ENCODE measurements around a stretch of chr6.

DNA sequence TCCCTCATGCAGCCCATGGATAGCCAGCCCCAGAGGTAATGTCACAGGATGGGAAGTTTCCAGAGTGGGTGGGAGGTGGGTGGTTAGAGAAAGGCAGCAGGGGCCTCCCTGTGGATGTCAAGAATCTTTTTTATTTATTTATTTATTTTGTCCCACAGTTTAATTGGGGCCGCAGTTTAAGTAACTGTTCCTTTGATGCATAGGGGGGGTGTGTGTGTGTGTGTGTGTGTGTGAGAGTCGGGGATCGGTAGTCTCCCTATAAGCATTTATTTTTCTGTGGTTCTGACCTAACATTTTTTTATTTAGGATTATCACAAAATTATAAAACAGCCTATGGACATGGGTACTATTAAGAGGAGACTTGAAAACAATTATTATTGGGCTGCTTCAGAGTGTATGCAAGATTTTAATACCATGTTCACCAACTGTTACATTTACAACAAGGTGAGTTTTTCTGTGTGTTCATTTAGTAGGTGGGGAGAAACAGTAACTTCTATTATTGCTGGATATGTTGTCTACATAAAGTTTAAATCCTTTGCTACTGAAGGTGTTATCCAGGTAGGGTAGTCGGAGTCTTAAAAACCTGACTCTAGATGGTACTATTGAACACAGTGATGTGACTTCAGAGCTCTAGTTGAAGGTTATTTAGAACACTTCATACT lies 6.8 kb downstream of the BRD2 start:
- PRO-cap, 8 experiments = no peak in any of the 8 experiments

DNA sequence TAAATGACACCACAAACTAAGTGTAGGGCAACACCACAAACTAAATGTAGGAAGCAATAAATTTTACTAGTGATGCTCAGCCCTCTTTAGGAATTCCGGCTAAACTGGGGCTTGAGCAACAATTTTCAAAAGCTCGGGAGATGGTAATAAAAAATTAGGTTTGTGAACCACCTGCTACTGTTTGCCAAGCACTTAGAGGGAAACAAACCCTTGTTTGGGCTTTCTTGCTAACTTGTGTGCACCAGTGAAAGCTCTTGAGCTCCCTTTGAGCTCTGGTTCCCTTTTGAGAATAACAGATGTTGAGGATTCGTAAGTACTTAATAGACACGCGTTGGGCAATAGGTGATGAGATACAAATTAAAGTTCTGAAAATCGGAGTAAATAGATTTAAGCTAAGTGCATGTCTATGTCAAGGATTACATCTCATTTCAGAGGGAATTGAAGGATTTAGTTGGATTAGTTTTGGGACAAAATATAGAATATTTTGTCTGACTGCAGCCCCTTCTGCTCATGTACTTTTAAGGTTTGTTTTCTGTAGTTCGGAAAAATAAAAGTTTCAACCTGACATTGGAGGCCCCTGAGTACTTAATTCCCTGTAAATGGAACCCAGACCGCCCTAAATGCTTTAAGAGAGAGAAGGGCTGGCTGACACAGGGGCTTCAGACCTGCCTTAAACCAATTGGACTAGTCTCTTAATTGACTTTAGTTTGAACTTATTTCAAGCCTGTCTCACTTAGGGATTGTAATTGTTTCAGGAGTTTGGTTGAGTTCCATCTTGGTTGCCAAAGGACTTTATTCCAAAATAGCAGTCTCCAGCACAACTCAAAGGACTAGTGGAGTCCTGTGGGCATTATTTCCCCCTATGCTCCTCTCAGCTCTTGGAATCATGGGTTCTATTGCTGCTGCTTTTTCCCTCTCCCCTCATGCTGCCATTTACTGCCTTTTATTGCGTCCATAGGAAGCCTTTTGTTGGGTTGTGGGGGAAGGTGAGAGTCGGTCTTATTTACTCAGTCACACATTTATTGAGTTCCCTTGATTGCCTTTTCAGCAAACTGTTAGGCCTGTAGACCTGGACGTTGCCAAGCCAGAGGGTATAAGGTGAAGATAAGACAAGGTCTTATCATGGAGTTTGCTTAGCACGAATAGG lies 14.3 kb downstream of the BRD2 start:
- PRO-cap, 8 experiments = peak in 5 of 8 experiments; most common plus-strand start position 634 of the sequence (in 4)

DNA sequence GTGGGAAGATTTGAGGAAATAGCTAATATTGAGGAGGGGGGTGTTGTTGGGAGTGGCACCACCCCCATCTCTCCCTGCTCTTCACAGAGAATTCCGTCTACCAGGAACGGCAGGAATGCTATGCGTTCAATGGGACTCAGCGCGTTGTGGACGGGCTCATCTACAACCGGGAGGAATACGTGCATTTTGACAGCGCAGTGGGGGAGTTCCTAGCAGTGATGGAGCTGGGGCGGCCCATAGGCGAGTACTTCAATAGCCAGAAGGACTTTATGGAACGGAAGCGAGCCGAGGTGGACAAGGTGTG lies 41.0 kb downstream of the HLA-DPB1 start:
- PRO-cap, 8 experiments = no peak in any of the 8 experiments

DNA sequence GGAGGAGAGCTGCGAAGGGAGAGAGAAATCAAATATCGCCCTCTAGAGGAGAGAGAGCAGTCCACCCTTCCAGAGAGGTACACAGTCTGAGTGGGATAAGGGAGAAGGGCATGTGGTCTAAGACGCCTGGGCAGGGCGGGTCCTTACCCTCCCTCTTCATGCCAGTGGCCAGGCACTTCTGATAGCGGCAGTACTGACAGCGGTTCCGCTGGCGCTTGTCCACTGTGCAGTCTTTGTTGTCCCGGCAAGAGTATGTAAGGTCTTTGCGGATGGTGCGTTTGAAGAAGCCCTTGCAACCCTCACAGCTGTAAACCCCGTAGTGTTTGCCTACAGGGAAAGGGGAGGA lies 2.9 kb downstream of the RXRB start:
- PRO-cap, 8 experiments = no peak in any of the 8 experiments

GRCh38 chr6:33212173-33212770 lies 4.0 kb downstream of the RING1 start:
- PRO-cap, 8 experiments = peak in 1 of 8 experiments; most common plus-strand start chr6:33212300 (in 1)

DNA sequence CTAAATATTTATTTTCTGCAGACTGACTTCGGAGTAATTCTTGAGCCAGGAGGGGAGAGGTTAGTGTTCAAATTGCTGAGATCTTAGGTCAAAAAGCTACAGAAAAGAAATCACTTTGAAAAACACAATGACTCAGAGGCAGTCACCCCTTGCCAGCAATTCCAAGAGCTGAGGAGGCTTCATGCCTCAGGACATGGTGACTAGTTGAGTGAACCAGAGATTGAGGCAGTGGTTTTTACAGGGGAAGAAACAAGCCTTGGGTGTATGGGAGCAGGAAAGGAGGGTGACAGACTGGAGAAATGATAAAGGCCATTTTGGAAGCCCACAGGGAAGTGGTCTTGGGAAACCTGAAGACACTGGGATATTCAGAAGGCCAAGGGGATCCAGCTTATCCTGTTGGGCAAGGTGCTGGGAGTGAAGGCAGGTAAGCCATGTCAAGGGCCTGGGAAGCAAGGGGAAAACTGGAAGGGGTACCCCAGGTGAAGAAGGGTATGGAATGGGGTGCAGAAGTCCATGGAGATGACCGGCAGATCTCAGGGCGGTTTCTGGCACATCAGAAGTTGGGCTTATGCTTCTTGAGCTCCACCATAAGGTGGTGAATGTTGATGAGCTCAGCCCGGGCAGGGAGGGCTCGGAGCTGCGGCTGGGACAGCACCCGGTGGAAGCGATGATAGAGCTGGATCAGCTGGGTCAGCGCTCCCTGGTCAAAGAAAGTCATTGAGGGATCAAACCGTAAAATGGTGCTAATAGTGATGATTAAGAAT lies 21.2 kb downstream of the VPS52 start:
- PRO-cap, 8 experiments = no peak in any of the 8 experiments

GRCh38 chr6:33298041-33298549 lies 647 bp downstream of the RGL2 start:
- PRO-cap, 8 experiments = peak in 7 of 8 experiments; most common plus-strand start chr6:33298169 (in 5); most common minus-strand start chr6:33298280 (in 2)

DNA sequence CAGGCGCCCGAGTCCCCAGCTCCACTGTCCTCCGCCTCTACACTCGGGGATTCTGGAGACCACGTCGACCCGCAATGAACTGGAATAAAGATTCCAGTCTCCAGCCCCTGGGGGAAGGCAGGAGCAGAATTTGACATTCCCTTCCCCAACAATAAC lies 258 bp upstream of the RGL2 start:
- PRO-cap, 8 experiments = peak in 2 of 8 experiments; most common minus-strand start position 33 of the sequence (in 2)

DNA sequence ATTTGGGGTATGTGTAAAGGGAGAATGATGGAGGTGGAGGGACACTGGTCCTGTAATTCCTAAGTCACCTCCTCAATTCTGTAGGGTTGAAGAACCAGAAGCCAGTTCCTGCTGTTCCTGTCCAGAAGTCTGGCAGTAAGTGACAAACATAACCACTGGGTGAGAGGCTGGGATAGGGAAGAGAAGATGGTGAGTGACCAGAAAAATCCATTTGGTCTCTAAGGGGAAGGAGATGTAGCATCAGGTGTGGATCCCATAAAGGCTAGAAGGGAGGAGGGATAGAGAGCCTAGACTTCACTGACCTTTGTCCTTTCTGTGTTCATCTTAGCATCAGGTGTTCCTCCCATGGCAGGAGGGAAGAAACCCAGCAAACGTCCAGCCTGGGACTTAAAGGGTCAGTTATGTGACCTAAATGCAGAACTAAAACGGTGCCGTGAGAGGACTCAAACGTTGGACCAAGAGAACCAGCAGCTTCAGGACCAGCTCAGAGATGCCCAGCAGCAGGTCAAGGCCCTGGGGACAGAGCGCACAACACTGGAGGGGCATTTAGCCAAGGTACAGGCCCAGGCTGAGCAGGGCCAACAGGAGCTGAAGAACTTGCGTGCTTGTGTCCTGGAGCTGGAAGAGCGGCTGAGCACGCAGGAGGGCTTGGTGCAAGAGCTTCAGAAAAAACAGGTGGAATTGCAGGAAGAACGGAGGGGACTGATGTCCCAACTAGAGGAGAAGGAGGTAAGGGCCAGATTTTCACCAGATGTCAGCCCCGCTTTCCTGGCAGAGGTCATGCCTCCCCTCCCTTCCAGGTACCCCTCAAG lies 7.2 kb upstream of the PHF1 start:
- PRO-cap, 8 experiments = no peak in any of the 8 experiments

GRCh38 chr6:33411413-33411557 lies 471 bp downstream of the PHF1 start:
- PRO-cap, 8 experiments = peak in 8 of 8 experiments; most common plus-strand start chr6:33411484 (in 5); most common minus-strand start chr6:33411470 (in 6)

- PRO-cap, 8 experiments = peak in 6 of 8 experiments; most common plus-strand start chr6:33533300 (in 2); most common minus-strand start chr6:33533130 (in 4)
Measured at GRCh38 chr6:33533046-33533391, 47.1 kb downstream of the BAK1 start.

DNA sequence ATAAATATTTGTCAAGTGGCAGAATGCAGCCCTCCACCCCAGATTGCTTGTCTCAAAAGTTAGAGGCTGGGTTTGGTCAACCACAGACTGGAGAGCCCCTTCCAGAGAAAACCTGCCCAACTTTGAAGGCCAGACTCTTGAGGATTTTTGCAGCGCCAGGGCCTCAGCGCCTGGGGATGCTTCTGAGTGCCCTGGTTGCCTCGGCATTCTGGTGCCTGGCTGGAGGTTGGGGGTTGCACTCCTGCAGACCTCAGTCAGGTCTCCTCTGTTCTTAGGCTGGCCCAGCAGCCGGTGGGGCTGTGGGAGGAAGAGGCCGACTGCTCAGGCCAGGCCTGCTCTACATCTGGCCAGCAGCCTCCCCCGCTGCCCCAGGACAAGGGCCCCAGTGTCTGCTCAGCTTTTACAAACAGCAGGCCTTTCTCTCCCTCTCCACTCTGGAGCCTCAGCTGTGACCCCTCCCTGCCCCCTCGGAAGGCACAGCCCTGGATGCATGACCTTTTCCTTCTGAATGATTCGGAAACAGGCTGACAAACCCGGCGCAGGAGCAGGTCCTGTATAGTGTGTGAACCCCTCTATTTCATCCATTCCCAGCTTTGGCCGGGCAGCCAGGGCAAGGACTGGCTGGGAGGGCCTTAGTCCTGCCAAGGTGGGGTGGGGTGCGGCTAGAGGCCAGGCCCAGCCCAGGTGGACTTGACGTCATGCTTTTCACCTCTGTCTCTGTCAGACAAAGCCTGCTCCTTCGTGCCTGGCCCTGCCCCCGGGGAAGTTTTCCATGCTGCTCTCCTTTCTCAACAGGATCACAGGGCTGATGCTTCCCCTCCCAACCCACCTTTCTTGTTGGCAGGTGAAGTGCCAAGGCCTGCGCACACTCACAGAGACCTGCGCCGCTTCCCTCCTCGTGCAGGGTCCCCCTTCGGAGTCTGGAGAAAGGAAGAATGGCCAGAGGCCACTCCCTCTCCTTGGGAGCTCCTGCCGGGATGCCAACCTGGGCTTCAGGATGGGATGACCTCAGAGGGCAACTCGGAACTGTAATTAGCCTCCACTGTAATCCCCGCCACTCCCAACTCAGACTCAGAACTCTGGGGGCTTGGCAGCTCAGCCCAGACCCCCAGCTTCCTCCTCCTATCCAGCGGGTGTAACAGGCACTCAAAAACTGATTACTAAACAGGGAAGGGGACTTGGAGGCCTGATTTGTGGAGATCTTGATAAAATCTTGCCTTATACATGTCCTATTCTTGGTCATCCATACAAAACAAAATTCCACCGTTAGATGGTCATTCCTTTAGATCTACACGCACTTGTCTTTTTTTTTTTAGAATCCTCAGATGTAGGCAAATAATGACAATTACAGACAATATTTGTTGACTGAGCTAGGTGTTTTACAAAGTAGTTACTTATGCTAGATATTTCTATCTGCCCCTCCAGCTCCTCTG lies 10.0 kb upstream of the ITPR3 start:
- PRO-cap, 8 experiments = no peak in any of the 8 experiments

DNA sequence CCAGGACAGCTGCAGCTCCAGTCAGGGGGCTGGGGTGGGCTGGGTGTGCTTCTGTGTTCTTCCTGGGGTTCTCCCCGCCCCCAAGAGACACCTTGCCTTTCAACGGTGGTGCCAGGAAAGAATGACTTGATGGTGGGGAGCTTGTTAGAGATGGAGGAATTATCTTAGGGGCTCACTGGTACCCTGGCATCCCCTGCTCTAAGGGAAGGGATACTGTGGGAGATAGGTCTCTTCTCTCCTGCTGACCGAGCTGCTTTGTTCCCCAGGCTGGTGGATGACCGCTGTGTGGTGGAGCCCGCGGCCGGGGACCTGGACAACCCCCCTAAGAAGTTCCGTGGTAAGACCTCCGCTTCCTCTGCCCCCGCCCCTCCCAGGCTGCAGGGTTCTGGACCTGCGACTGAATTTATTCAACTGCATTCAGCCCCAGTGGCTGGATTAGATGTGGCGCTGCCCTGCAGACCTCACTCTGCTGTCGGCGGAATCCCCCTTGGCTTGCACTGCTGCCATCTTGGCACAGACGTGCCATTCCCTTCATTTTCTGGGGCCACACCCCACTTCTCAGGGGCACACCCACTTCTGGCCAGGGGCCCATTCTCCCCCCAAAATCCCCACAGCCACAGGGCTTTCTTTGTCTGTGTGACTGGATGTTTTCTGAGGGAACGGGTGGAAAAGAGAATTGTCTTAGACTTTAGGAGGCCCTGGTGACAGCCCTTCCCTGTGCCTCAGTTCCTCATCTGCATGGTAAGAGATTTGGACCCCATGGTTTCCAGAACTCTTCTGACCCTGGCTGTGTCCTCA lies 19.3 kb downstream of the ITPR3 start:
- PRO-cap, 8 experiments = no peak in any of the 8 experiments

- PRO-cap, 8 experiments = no peak in any of the 8 experiments
Measured at GRCh38 chr6:33691799-33692530, 19.5 kb downstream of the UQCC2 start.

- PRO-cap, 8 experiments = no peak in any of the 8 experiments
Measured at GRCh38 chr6:33718113-33718722, 6.7 kb upstream of the UQCC2 start.

DNA sequence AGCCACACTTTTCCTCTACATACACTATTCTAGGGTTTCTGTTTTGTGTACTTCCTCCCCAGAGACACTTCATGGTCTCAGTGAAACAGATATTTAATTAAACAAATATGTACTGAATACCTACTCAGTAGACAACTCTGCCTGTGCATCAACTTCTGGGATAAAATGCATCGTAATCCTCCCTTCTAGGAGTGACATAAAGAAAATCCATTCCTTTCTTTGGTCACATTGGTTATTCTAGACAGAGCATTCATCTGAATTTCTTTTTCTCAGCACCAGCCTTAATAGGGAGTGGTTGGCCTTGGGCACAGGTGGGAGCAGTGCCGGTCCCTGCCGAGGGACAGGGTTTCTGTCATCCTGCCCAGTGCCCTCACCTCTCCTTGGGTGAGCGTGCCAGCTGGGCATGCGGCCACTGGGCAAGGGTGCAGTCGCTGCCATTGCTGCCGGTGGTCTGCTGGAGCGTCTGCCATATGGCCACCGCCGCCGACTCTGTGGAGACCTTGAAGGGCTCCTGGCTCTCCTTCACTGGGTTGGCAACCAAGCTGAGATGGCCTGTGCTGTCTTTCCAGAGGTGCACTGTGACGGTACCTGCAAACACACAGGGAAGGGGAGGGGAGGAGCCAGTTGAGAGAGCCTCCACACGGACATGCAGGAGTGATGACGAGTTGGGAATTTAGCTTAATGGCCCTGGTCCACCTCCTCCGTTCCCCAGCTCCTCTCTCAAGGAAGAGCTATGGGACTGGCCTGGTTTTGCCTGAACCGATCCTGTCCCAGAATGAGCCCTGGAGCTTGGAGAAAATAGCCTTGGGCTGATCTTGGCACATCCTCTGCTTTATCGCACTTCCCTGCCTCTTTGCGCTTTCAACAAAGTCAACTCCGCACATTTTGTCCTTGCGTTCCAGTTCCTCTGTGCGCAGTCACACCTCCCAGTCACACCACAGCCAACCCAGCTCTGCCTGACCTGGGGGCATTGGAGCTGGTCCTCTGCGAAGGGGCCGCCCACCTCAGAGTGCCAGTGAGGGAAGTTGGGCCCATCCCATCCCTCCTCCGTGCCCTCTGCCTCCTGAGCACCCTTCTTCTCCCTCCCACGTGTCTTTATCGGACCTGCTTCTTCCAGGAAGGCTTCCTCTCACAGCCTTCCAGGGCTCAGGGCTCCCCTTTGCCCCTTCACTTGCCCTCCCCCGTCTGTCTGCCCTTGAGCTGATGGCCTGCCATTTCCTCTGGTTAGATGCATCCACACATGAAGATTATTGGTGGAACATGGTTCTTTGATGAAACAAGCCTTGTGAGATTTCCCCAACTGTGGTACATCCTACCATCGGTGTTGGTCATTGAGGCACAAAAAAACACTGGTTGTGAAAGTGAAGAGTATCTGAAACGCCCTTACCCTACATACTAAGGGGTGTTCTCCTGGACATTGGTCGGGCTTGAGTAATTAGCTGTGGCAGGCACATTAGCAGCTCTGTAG lies 16.7 kb upstream of the UQCC2 start:
- PRO-cap, 8 experiments = no peak in any of the 8 experiments

DNA sequence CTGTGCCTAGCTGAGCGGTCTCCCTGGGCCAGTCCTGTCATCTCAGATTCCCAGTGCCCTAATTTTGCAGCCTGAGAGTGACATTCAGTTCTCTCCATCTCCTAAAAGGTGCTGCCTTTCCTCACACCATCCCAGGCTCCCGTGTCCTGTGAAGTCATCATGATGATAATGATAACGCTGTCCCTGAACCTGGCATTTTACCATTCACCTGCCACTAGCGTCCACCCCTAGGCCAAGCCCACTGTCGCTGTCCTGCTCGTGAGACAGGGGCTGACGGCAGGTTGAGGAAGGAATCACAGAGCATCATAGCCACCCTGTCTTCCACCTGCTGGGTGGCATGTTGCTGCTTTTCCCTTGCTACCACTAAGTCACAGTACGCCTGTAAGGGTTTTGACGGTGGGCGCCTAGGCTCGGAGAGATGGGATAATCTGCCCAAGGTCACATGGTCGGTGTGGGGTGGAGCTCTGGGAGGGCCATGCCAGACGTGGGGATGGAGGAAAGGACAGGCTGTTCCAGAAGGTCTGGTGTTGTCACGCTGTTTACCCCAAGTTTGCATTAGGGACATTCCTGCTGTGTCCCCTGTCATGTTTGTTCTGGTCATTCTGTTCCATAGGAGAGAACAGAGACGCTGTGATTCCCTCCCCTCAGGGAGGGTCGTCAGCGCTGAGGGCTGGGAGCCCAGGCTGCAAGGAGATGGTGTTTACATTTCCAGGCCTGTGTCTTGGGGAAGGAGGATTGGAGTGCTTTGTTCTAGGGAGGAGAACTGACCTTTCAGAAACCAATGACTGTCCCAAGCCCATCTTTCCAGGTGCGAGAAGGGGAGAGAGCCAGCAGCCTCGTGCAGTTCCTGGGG lies 16.2 kb downstream of the IP6K3 start:
- PRO-cap, 8 experiments = no peak in any of the 8 experiments

DNA sequence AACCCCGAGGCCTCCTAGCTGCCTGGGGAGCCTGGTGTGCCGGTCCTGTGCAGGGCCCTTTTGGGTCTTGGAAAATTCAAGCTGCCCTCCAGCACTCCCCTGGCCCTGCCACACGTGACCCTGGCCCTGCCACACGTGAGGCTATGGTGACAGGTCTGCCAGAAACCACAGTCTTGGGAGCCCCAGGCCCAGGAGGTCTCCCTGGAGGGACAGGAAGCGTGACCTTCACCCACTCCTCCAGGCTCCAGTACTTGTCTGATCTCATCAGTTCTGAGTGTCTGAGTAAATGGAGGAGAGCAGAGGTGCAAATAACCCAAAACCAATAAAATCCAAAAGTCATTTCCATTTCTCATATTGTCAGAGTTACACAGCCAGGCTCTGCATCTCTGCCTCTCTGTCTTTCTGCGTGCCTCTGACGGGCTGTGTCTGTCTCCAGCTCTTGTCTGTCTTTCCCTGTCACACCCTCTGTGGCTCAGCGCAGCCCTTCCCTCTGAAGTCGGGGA lies 15.5 kb downstream of the IP6K3 start:
- PRO-cap, 8 experiments = no peak in any of the 8 experiments

GRCh38 chr6:33776793-33777224 lies 12.1 kb downstream of the LEMD2 start:
- PRO-cap, 8 experiments = peak in 3 of 8 experiments; most common minus-strand start chr6:33776933 (in 3)

DNA sequence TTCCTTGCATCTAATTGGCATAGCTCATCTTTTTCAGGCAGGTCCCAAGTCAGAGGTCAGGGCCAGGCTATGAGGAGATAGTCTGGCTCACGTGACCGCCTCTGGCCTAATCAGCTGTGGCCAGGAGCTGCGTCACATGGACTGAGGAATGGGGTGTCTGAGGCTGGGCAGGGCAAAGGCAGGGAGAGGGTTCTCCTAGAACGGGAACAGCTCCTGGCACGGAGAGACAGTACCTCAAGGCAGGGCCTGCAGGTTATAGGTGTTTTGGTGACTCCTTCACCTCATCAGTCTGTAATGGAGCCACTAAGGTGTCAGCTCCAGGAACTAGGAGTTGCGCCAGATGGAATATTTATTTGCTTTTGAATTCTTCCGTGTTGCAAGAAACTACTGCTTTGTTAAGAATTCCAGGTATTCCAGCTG lies 36.7 kb upstream of the MLN start:
- PRO-cap, 8 experiments = no peak in any of the 8 experiments